ENCODE measurements around the genes RAD9A, NUDT8 and ALDH3B1.

- PRO-cap: no peak
CAGE:
- cytosol, long polyA plus RNA: no peak
- long polyA plus RNA: no peak
- nucleus, long polyA plus RNA: no peak
These were observed 64.4 kb downstream of the KDM2A start for GRCh38 chr11:67183207-67184029.

- PRO-cap: no peak
CAGE:
- cytosol, long polyA plus RNA: no peak
- long polyA plus RNA: no peak
- nucleus, long polyA plus RNA: no peak
These were observed 2.1 kb downstream of the GRK2 start for GRCh38 chr11:67268003-67269058.

DNA sequence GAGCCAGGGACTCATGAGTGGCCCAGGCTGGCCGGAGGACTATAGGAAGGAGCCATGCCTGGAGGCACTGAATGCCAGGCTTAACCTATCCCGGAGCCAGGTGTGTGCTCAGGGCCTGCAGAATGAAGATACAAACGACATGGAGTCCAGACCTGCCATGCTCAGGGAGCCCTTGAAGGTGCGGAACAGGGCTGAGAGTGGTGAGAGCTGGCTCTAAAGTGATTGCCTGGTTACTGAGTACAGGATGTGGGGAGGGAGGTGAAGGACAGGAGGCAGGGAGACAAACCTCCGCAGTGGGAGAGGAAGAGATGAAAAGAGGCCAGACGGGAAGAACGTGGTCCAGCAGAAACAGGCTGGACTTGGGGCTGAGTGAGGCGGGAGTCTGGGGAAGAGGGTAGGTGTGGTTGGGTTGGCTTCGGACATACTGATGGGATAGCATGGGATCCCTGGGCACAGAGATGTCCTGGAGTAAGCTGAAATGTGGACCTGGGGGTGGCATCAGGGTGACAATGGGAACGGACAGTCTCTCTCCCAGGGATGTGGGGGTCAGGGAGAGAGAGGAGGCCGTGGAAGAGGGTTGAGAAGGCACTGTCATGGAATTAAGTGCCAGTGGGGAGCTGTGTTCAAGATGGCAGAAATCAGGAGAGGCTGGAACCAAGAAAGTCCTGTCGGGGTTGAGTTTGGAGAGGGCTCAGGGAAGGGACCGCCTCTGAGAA lies 1.6 kb upstream of the ANKRD13D start:
- PRO-cap: no peak
CAGE:
- cytosol, long polyA plus RNA: no peak
- long polyA plus RNA: no peak
- nucleus, long polyA plus RNA: no peak

GRCh38 chr11:67291422-67292481 lies 2.6 kb downstream of the ANKRD13D start:
- PRO-cap: no peak
CAGE:
- cytosol, long polyA plus RNA: no peak
- long polyA plus RNA: no peak
- nucleus, long polyA plus RNA: no peak

- PRO-cap: no peak
CAGE:
- cytosol, long polyA plus RNA: no peak
- long polyA plus RNA: no peak
- nucleus, long polyA plus RNA: no peak
These were observed 3.9 kb upstream of the SSH3 start for GRCh38 chr11:67299168-67300110.

DNA sequence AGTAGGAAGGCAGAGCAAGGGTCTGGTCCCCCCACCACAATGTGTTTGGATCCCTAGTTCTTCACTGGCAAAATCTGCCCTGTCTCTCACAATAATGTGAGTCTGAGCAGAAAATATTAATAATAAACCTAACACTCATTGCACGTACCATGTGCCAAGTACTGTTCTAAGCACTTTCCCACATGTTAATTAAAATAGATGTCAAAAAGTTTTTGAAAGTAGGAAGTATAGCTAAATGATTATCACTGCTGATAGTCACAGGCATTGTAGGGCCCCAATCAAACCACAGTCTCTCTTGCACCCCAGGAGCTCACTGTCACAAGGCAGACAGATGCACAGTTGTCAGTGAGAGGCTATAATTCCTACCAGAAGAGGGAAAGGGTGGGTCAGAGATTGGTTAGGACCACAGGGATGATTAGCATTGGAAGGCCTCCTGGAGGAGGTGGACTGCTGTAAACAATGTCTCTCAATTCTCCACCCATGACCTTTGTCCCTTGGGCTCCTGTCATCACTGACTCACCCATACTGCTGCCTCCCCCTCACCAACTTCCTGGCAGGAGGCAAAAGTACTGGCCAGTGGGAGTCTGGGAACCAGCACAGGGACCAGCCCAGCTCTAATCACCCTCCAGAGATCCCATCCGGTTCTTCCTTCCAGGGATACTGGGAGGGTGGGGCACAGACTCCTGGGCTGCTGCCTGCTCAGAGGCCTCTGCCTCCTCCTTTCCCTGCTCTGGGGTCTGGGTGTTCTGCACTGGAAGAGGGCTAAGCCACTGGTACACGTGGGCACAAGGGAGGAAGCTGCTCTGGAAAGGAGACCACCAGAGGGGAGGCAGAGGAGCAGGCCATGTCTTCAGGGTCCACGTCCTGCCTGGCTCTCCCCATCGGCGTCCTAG lies 1.1 kb upstream of the POLD4 start:
- PRO-cap: no peak
CAGE:
- cytosol, long polyA plus RNA: no peak
- long polyA plus RNA: no peak
- nucleus, long polyA plus RNA: no peak

GRCh38 chr11:67374886-67375507 lies 1.6 kb upstream of the CLCF1 start:
- PRO-cap: no peak
CAGE:
- cytosol, long polyA plus RNA: no peak
- long polyA plus RNA: no peak
- nucleus, long polyA plus RNA: no peak

DNA sequence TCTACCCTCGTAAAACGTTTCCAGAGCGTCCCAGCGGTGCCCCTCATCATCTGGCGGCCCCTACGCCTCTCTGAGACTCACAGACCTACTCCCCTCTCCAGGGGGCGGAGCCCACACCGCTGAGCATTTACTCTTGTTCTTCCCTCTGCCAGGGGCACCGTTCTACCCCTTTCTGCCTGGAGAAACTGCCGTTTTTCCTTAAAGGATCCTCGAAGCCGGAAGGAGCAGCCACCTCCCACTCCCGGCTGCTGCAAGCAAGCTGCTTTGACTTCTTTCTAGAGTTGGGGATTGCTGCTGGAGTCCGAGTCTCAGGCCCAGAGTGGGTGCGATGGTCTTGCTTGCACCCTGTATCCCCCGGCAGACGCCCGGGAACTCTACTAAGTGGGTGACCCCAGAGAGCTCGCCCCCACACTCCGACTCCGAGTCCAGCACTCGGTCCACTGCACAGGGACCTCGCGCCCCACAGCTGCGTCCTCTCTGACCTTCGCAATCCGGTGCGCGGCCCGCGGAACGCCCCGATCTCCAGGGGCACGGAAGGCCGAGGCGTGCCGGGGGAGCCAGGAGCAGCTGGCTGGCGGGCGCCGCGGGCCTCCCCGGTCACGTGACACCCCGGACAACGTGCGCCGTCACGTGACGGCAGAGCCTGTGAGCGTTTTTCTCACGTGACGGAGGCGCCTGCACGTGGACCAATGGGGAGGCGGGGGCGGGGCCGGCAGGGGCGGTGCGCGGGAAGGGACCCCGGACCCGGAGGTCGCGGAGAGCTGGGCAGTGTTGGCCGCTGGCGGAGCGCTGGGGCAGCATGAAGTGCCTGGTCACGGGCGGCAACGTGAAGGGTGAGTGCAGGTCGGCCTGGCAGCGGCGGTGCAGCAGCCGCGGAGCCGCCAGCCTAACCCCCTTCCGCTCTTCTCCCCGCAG lies at the start of gene RAD9A:
RAD9A (plus strand) TSS at position 741 of the 915 bp plus-strand sequence.
- PRO-cap: bidirectional peak, plus-strand start at position 201 of the sequence, minus-strand start at position 174 of the sequence; bidirectional peak, plus-strand start at position 771 of the sequence, minus-strand start at position 603 of the sequence
CAGE:
- cytosol, long polyA plus RNA: no peak
- long polyA plus RNA: no peak
- nucleus, long polyA plus RNA: no peak

DNA sequence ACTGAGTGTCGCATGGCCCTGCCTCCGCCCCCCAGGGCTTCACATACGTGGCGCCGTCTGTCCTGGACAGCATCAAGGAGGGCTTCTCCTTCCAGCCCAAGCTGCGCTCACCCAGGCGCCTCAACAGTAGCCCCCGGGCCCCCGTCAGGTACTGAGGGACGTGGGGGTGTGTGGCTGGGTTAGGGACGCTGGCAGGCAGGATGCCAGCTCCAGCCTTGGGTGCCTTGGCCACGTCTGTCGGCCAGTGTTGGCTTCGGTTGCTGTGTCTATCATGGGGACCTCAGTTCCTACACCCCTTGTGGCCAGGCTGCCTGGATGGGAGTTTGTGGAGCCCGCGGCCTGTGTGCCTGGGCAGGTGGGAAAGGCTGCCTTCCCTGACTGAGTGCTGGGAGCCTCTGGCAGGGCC lies 2.9 kb downstream of the PTPRCAP start:
- PRO-cap: no peak
CAGE:
- cytosol, long polyA plus RNA: no peak
- long polyA plus RNA: no peak
- nucleus, long polyA plus RNA: no peak

DNA sequence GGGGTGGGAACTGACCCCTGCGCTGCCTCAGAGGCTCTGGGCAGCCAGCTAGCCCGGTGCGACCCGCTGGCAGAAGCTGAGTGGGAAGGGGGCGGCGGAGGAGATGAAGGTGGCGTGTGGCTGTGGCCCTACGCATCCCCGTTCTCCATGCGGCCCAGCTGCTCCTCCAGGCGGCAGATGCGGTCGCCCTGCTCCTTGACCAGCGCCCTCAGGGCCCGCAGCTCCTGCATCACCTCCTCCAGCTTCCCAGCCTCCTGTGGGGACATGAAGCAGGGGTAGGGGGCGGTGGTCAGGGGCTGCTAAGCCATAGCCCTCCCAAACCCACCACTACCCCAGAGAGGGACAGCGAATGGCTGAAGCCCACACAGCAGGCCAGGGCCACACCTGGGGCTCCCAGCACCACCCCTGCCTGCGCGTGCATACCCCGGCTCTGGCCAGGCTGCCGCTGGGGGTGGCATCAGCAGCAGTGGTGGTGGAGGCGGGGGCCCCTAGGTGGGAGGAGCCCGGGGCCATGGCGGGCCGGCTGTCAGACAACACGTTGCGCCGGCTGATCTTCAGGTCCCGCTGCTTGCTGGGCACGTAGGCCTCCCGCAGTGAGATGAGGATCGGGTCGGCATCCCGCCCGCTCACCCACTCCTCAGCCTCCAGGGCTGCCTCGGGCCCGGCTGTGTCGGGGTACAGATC lies 908 bp upstream of the PTPRCAP start:
- PRO-cap: no peak
CAGE:
- cytosol, long polyA plus RNA: no peak
- long polyA plus RNA: no peak
- nucleus, long polyA plus RNA: no peak

- PRO-cap: no peak
CAGE:
- cytosol, long polyA plus RNA: no peak
- long polyA plus RNA: no peak
- nucleus, long polyA plus RNA: no peak
These were observed 3.1 kb downstream of the PITPNM1 start for GRCh38 chr11:67502161-67502463.

DNA sequence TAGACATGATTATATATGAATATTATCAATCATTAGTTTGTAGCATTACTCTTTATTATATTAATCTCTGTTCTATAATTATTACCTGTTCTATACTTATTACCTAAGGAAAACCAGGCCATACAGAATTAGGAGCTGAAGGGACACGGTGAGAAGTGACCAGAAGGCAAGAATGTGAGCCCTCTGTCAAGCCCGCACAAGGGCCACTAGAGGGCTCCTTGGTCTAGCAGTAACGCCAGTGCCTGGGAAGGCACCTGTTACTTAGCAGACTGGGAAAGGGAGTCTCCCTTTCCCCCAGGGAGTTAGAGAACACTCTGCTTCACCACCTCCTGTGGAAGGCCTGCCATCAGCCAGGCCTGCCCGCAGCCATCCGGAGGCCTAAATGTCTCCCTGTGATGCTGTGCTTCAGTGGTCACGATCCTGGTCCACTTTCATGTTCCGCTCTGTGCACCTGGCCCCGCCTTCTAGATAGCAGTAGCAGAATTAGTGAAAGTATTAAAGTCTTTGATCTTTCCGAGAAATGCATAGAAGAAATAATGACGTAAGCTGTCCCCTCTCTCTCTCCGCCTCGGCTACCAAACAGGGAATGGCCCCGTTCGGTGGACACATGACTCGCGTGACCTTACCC lies 10.9 kb upstream of the GSTP1 start:
- PRO-cap: no peak
CAGE:
- cytosol, long polyA plus RNA: no peak
- long polyA plus RNA: no peak
- nucleus, long polyA plus RNA: no peak

- PRO-cap: no peak
CAGE:
- cytosol, long polyA plus RNA: no peak
- long polyA plus RNA: no peak
- nucleus, long polyA plus RNA: no peak
These were observed 2.2 kb upstream of the GSTP1 start for GRCh38 chr11:67581310-67581987.

- PRO-cap: no peak
CAGE:
- cytosol, long polyA plus RNA: no peak
- long polyA plus RNA: no peak
- nucleus, long polyA plus RNA: no peak
These were observed 2.7 kb downstream of the NDUFV1 start for GRCh38 chr11:67609354-67609894.

GRCh38 chr11:67629646-67630611 lies at the start of gene NUDT8:
Gene NUDT8 (minus strand): TSS chr11:67629937.
- PRO-cap: bidirectional peak, plus-strand start at chr11:67629817, minus-strand start at chr11:67629938; unidirectional peak, plus-strand start at chr11:67630492
CAGE:
- cytosol, long polyA plus RNA: no peak
- long polyA plus RNA: no peak
- nucleus, long polyA plus RNA: no peak

DNA sequence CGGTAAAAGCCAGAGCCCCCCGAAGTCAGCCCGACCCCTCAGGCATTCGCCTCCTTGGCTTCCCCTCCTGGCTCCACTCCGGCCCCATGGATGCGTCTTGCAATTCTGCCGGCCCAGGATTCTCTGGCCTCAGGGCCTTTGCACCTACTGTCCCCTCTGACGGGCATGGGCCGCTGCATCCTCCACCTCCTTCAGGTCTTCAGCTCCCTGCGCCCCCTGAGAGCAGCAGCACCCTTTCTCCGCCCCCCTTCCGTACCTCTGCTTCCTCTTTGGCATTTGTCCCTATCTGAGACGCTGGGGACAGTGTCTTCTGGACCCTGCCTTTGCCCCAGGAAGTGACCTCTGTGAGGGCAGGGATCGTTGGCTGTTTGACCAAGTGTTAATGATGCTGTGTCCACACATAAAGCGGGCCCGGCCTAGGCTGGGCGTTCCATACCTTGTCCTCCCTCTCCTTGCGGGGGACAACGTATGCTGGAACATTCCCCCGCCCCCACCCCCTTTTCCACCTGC lies 3.8 kb upstream of the NUDT8 start:
- PRO-cap: no peak
CAGE:
- cytosol, long polyA plus RNA: no peak
- long polyA plus RNA: no peak
- nucleus, long polyA plus RNA: no peak

DNA sequence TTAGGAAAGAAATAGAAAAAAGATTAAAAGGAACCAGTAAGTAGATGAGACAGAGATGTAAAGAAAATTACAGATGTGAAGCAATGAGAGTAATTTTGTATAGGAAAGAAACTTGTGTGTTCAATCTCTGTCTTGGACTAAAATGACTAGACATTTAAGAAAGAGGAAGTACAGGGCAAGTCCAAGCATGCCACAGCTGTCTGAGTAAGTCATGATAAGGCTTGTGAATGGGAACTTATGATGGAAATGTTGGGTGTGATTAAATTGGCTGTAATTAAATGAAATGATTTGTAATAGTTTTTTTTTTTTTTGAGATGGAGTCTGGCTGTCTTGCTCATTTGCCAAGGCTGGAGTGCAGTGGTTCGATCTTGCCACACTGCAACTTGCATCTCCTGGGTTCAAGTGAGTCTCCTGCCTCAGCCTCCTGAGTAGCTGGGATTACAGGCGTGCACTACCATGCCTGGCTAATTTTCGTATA lies 5.8 kb upstream of the ACY3 start:
- PRO-cap: no peak
CAGE:
- cytosol, long polyA plus RNA: no peak
- long polyA plus RNA: no peak
- nucleus, long polyA plus RNA: no peak

- PRO-cap: no peak
CAGE:
- cytosol, long polyA plus RNA: no peak
- long polyA plus RNA: no peak
- nucleus, long polyA plus RNA: no peak
These were observed 1.3 kb downstream of the UNC93B1 start for GRCh38 chr11:68002511-68003070.

DNA sequence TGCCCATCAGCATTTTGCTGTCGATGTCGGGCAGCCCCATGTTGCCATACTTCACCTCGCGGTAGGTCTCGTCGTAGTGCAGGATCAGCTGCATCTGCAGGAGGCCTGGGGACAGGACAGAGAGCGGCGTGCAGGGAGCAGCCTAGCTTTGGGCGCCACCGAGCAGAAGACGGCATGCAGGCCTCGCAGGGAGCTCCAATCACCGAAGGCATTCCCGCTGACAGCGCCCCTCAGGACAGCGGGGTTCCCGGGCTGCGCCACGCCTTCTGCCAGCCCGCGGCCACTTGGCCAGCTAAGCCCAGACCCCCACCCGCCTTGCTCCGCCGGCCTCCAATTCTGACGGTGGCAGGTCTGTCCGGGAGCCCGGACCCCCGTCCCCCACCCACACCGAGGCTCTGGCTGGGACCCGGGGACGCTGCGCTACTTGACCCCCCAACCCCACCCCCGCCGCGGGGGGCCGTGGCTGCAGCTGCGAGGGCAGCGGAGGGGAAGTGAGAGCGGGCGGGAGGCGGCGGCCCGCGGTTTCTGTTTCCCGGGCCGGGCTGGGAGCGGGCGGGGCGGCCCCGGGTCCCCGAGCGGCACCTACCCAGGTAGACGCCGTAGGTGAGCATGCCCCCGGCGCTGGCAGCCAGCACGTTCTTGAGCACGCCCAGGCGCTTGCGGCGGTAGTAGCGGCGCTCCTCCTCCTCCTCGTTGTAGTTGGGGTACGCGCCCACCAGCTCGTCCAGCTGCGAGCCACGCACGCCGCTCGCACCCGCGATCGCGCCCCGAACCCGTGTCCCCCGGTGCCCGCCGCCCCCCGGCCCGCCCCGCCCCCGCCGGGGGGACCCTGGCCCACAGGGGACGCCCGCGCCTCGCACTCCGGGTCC lies 592 bp downstream of the UNC93B1 start:
- PRO-cap: no peak
CAGE:
- cytosol, long polyA plus RNA: no peak
- long polyA plus RNA: no peak
- nucleus, long polyA plus RNA: no peak

DNA sequence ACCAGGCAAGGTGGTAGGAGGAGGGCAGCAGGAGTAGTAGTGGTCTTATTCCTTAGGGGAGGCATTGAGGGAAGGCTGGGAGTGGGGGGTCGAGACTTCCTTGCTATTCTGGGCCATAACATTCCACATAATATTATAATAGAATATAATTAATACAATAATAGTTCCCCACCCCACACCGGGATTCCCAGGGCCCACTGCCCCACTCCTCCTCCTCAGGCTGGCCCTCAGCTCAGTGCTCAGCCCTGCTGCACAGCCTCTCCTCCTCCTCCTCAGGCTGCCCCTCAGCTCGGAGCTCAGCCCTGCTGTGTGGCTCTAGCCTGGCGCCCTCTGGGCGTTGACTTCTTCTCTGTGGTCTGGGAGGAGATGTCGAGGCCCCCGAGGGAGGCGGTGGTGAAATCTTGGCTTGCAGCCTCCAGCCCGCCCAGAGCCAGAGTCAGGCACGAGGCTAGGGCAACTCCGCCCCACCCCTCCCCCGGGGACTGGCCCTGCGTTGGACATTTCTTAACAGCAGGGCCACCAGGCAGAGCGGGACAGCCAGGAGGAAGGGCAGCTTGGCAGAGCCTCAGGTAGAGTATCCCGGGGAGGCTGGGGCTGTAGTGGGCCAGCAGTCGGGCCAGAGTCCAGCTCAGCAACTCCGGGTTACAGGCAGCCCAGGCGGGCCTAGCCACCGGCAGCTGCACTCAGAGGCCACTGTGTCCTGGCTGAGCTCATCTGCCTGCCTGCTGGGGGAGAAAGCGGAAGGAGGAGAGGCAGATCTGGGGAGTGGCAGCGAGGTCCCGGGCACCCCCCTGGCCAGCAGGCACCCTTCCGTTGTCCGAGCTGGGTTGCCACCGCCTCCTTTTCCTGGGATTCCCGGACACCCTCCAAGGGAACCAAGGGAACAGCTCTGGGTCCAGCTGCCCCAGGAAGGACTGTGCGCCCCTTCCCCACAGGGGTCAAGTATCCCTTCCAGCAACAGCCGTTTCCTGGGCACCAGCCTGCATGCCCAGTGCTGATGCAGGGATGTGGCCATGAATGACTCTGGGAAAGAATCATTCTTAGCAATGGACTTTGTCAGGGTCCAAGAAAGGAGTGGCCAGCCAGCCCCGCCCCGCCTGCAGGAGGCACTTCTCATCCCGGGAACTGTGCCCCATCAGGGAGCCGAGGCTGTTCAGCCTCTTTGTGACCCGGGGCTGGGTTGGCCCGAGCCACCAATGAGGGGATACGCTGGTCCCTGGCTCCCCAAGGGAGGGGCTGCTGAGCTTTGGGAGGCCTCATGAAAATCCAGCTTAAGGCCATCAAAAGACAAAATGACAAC lies at the start of gene ALDH3B1:
ALDH3B1 (plus strand) TSS at position 504 of the 1,300 bp plus-strand sequence.
- PRO-cap: no peak
CAGE:
- cytosol, long polyA plus RNA: start-site peak on the plus strand centred at position 481 of the sequence, 115 bp wide, 272 and 815 reads in 2 replicates
- long polyA plus RNA: start-site peak on the plus strand centred at position 525 of the sequence, 15 bp wide, 386 and 262 reads in 2 replicates
- nucleus, long polyA plus RNA: start-site peak on the plus strand centred at position 480 of the sequence, 110 bp wide, 301 and 413 reads in 2 replicates

Data from A549 (cell line).